ENCODE measurements around the genes LHX4 and ZNF648.

DNA sequence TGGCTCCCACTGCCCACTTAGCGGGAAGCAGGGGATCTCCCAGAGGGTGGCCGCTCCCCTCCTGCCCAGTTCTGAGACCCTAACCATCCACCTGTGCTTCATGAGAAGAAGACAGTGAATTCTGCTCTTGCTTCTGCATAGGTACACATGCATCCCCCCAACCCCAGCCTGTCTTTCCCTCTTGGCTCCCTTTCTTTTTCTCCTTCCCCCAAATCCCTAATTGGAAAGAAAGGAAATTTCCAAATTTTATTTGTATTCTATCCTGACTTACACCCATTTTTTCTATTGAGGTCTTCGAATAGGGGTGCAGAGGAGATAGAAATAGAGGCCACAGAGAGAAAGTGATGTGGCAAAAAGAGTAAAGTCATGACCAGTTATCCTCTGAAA, 3.1 kb downstream of the CLEC20A start:
- RRBS, result no CpG with 5 or more reads among the region's 3 CpGs

DNA sequence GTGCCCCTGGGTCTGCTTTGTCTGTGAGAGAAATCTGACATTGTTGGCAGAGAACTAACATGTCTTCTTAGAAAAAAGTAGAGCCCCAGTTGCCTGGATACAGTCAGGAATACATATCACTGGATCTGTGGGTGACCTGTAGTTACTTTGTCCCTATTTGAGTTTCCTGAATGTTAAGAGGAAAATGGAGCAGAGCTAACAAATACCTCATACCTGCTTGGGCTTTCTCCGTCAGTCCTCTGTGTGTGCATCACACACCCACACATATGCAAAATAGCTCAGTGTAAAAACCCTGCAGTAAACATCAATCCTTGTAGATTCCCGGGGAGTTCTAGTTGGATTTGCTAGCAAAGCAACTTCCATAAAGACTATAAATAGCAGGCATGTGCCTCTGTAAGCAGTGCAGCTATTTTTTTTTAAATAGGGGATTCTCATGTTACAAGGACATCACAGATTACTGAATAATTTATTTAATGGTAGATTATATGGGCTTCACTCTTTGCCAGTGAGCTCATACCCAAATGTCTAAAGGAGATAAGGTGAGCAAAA, 63.0 kb downstream of the TEX35 start:
- RRBS, result no CpG with 5 or more reads among the region's 2 CpGs

- RRBS, result no CpG with 5 or more reads among the region's 9 CpGs
Measured at GRCh38 chr1:179029227-179030352, 3.9 kb downstream of the FAM20B start.

DNA sequence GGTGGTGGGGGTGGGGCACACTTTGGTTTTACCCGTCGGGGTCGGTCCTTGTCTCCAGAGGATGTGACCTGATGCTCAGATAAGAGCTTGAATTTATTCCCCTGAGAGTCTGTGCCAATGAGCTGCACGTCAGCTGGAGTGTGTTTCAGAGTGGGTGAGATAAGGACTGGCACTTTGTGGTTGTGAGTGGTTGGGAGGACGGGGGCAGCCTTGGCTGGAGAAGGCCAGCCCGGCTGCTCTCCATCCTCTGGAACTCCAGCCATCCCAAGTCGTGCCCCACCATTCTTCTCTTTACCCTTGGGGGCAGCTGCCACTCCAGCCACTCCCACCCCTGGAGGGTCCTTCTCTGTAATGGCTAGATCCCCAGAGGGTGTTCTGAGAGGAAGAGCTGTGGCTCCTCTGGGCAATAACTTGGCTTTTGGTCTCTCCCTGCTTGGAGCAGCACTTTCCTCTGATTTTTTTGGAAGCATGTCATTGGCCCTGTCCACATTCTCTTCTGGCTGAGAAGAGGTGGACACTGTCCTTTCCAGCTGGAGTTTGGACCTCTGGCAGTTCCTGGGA, 26.5 kb downstream of the TOR3A start:
- RRBS, result no CpG with 5 or more reads among the region's 7 CpGs

GRCh38 chr1:179564513-179564954, 11.2 kb downstream of the NPHS2 start:
- RRBS, result no CpG with 5 or more reads among the region's 2 CpGs

DNA sequence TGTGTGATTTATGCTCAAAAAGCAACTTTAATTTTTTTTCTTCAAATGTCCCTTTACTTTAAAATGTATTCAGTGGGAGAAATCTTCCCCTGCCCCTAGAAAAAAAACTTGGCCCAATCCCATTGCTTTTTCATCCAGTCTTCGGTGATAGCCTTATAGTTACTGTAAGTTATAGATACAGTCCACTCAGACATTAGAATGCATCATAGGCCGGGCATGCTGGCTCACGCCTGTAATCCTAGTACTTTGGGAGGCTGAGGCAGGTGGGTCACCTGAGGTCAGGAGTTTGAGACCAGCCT, 61.9 kb downstream of the FAM163A start:
- RRBS, result no CpG with 5 or more reads among the region's 3 CpGs

DNA sequence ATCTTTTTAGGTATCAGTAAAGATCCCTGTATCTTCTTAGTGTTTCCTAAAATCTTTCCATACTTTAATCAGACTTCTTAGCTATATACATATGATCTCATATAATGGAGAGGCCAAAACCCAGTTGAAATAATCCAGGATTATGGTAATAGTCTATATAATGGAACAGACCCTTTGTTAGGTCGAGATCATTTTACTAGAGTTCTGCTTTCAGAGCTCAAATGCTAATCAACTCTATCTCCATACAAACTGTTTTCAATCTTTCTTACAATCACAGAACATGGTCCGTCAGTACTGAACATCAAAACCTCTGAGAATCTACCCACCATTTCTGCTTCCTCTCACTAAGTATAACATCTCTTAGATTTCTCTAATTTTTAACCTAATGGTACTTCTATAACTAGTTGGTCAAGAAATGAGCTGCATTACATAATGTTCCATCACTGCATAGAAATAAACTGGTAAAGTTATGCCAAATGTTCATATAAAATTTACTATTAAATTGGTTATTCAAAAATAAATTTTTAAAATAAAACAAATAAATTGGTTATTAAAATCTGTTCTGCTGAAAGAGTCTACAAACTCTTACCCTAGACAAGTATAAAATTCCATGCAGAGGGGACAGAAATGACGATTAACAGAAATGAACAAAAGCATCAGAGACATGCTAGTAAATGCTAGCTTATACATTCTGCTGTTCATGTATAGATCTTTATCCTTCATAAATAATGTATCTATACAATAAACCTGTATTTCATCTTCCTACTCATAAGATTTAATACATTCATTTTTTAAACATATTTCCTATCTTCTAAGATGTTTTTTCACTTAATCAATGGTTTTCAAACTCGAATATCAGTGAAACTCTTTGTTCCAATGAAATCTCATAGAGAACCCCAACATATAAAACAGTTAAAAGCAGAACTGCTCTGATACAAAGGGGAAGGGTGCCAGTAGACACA, 33.0 kb downstream of the TOR1AIP2 start:
- RRBS, result no CpG with 5 or more reads among the region's 4 CpGs

DNA sequence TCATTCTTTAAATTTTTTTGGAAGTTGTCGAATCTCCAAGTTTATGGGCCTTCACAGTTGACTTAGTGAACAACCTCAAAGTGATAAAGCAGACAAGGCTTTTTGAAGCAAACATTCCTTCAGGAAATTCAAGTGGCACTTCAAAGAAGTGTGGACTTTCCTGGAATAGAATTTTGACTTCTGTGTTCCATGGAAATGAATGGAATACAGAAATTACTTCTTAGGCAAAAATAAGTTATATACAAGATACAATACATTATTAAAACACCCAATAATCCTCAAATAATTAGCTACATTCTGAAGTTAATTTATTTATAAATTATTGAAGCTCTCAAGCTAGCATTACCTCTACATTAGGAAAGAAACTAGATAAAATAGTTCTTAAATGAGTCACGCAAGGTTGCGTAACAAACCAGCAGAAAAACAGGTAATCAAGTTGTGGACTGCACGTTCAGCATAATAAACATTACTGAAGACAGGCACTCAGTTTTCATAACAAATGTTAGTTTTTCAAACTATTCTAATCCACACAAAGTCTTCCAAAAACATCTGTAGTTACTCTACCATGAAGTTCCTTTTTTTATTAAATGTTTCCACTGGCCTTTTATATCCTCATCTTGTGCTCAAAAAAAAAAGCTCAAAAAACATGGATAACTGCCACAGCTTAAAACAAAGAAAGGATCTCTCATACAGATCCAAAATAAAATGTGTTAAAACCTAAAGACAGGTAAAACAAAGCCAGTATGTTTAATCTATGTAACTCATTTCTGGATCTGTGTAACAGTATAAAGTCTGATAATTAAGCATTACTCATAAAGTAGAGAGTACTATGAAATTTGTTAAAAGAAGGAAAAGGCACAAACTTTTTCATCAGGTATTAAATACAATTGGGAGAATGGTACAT, 1.3 kb downstream of the TOR1AIP2 start:
- RRBS, result no CpG with 5 or more reads among the region's 4 CpGs

DNA sequence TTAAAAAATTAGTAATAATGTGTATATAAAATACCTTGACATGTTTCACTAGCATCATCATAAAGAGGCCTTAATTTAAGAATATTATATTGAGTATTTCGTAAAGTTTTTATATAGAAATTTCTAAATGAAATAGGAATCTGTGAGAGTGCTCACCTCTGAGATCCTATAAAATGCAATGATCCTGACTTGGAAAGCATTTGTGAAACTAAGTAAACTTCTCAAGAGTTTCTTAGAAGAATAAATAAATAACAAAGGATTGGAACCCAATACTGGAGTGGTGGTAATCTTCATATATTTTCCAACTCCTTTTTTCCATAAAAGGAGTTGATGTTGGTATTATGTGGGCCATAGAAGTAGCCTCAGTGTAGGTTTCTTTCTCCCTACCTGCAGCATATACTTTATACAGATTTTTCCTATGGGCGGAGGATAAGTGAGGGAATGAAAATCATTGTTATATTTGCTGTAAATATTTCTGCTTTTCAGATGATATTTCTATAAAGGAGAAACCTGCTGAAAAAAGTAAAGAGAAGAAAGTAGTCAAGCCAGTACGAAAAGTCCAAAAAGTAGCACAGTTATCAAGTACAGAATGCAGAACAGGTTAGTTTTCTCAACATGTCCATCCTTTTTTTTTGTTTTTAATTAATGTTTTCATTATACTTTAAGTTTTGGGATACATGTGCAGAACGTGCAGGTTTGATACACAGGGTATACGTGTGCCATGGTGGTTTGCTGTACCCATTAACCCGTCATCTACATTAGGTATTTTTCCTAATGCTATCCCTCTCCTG, 51.6 kb downstream of the CEP350 start:
- RRBS, result no CpG with 5 or more reads among the region's 6 CpGs

GRCh38 chr1:180160257-180160660, 5.6 kb downstream of the QSOX1 start:
- RRBS, result no CpG with 5 or more reads among the region's 2 CpGs

DNA sequence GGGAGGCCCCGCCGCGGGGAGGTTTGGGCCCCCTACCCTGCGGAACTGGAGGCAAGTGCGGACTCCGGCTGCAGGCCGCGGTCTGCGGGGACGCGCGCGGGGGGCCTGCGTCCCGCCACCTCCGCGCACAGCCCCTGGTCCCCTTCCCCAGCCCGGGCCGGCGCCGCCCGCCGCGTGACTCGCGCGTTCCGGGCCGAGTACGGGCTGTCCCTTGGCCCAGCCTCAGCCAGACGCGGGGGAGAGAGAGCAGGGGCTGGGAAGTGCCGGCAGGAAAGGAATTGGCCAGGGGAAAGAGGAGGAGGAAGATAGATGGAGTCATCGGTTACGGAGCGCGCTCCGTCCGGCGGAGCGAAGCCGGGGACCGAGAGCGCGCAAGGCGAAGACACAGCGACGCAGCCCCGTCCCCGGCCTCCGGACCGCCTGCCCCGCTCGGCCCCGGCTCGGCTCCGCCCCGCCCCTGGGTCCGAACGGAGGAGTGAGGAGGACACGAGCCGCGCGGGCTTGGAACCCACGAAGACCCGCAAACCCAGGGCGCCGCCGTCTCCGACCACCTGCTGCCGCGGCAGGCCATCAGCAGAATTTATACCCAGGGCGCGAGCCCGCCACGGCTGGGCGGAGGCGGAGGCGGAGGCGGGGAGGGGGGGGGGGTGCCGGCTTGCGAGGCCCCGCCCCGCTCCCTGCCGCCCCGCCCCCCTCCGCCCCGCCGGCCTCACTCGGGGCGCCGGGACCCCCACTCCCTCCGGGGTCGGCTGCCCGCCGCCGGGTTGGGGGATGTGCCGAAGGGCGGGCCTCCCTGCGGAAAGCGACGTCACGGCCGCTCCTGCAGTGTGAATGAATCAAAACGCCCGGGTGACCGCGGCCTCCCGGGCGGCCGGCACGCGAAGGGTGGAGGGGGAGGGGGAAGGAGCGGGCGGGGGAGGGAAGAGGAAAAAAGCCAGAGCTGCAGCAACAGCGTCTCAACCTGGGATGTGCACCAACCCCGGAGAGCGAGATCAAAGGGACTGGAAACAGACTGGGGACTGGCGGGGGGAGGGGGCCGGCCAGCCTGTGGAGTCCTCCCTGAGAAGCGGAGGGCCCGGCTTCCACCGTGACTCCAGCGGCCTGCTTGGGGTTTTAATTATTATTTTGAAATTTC, at the start of gene LHX4:
Gene LHX4 (plus strand): TSS at position 937 of the 1,135 bp plus-strand sequence.
- RRBS, result 2% methylated on average over 54 of the region's 124 CpGs

DNA sequence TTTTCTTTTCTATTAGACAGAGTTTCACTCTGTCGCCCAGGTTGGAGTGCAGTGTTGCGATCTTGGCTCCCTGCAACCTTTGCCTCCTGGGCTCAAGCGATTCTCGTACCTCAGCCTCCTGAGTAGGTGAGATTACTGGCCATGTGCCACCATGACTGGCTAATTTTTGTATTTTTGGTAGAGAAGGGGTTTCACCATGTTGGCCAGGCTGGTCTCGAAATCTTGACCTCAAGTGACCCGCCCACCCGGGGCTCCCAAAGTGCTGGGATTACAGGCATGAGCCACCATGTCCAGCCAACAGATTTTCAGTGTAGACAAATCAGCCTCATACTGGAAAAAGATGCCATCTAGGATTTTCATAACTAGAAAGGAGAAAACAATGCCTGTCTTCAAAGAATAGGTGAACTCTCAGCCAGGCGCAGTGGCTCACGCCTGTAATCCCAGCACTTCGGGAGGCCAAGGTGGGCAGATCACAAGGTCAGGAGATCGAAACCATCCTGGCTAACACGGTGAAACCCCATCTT, 66.4 kb downstream of the LHX4 start:
- RRBS, result no CpG with 5 or more reads among the region's 12 CpGs

- RRBS, result 1% methylated on average over 3 of the region's 37 CpGs
Measured at GRCh38 chr1:180502771-180503319, 468 bp upstream of the ACBD6 start.

- RRBS, result no CpG with 5 or more reads among the region's 9 CpGs
Measured at GRCh38 chr1:180872720-180873147, 40.0 kb upstream of the KIAA1614 start.

DNA sequence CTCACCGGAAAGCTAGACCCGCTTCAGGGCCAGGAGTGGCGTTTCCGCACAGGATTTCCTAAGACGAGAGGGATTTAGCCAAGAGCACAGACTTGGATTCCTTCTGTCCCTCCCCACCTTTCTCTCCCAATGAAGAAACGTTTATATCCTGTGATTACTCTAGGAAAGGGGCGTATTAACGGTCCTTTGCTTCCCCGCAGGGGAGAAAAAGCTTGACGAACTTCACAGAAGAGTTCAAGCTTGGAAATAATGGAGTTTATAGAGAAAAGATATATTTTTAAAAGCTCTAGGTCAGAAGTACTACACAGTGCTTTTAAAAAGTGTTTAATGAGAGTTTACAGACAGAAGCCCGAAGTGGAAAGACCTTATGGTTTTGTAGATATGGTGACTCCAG, 1.8 kb downstream of the IER5 start:
- RRBS, result no CpG with 5 or more reads among the region's 11 CpGs

DNA sequence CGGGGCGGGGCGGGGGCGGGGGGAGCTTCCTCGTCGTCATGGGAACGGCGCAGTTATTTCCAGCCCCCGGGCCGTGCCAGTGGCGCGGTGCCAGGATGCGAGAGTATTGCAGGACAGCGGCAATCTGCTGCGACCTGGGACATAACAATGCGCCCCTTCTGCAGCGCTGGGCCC, 16.9 kb downstream of the IER5 start:
- RRBS, result 0% methylated on average over 4 of the region's 17 CpGs

- RRBS, result no CpG with 5 or more reads among the region's 19 CpGs
Measured at GRCh38 chr1:181134517-181135438, 46.3 kb downstream of the IER5 start.

DNA sequence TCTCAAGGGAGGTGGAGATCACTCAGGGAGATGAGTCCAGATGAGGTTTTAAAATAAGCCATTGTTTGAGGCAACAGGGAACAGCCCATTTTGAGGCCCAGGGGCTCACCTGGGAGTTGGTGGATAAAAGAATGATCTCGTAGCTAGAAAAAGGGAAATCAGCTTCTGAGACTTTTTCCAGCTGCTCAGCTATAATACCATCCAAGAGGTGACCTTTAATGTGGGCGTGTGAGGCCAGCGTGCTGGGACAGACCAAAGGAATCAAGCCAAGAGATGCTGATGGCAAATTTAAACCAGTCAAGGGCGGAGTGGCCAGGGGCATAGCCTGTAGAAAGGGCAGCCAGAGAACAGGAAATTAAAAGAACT, 132.5 kb downstream of the IER5 start:
- RRBS, result no CpG with 5 or more reads among the region's 4 CpGs

- RRBS, result no CpG with 5 or more reads among the region's 3 CpGs
Measured at GRCh38 chr1:182035140-182035601, 26.3 kb downstream of the ZNF648 start.

- RRBS, result no CpG with 5 or more reads among the region's 7 CpGs
Measured at GRCh38 chr1:182061461-182061837, at the start of gene ZNF648. TSS of gene ZNF648 (minus strand) at chr1:182061712.

Measured in AG04449 (cell line).